CD14-positive monocyte (primary cell): Measurements from ENCODE around the gene RANGRF.

DNA sequence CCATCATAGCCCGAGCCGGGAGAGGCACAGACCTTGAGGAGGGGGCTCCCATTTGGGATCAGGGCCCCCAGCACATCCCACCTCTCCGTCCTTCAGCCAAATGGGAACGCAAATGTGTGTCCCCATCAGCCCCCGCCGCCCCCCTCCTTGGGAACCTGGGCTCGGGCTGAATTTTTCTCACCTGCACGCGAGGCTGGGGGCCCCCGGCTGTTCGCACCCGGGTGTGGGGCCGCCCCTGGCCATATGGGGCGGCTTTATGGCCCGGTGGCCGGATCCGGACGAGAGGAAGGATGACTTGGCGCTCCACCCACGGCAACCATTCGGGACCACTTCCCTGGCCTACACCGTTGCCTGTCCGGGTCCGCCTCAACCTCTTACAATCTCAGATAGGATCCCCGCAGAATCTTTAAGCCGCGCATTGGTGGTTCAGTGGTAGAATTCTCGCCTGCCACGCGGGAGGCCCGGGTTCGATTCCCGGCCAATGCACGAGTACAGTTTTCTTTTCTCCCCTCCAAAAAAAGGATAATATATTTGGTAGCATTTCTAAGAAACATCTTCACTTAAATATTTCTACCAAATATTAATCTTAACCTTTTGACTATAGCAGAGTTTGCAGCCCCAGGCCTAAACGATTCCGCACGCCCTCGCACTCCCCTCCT, 1.6 kb upstream of the HES7 start:
- CAGE, long polyA plus RNA: no peak

DNA sequence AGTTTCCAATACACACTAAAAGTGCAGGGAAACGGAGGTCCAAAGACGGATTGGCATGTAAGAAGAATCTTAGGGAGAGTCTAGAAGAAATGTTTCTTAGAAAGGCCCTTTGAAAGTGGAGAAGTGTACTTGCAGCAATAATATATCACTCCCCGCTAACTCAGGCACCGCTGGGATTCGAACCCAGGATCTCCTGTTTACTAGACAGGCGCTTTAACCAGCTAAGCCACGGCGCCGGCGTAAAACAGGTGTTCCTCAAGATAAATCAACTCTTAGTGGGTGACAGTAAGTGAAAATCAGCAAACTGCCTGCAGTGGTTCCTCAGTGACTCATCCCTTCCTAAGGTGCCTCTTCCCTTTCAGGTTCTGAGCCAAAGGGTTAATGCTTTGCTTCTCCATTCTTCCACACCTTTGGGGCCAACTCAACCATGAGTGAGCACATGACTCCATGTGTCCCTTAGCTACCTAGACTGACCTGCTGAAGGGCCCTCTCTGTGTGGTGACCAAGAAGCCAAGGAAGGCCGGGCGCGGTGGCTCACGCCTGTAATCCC, 12.8 kb downstream of the PER1 start:
- CAGE, long polyA plus RNA: no peak

DNA sequence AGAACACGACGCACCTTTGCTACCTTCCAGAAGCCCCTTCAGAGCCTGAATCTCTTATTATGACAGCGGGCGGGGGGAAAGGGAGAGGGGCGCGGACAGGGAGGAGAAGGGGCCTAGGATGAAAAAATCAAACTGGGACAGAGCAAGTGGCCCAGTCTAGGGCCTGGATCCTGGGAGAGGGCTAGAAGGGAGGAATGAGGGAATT, 2.5 kb upstream of the PER1 start:
- CAGE, long polyA plus RNA: no peak

DNA sequence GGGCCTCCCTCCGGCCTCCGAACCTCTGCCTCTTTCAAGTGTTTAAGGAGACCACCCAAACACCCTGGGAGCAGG, 3.6 kb upstream of the PER1 start:
- CAGE, long polyA plus RNA: no peak

DNA sequence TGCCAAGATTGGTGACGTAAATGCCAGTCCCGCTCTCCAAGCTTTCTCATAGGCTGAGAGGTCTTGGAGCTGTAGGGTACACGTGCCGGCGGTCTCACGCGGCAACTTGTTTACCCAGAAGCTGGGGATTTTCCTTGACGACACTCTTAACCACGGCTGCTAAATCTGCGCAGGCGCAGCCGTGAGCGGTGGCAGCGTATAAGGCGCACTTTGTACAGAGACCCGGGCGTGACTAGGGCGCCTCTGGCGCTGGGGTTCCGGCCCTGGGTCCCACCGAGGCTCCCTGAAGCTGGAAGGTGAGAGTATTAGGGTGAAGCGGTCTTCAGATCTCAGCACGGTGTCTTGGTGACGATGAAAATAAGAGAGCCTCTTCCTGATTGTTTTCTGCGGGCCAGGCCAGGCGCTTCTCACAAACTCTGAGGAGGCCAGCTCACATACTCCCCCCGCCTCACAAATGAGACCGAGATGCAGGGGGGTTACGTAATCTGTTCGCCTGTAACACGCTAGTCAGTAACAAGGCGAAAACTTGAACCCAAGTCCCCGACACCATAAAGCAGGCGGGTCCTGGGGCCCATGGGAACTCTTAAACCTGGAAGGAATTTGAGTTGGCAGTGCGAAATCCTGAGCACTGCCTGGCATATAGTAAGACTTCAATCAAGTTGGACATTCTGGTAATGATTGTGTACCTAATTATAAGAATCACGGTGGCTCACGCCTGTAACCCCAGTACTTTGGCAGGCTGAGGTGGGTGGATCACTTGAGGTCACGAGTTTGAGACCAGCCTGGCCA, 4.6 kb upstream of the PER1 start:
- CAGE, long polyA plus RNA: no peak

GRCh38 chr17:8161168-8161940, 1.4 kb downstream of the VAMP2 start:
- CAGE, long polyA plus RNA: no peak

GRCh38 chr17:8186960-8188304, 2.5 kb downstream of the BORCS6 start:
- CAGE, long polyA plus RNA: no peak

- CAGE, long polyA plus RNA: no peak
Observed at GRCh38 chr17:8249458-8249774, 327 bp downstream of the PFAS start.

DNA sequence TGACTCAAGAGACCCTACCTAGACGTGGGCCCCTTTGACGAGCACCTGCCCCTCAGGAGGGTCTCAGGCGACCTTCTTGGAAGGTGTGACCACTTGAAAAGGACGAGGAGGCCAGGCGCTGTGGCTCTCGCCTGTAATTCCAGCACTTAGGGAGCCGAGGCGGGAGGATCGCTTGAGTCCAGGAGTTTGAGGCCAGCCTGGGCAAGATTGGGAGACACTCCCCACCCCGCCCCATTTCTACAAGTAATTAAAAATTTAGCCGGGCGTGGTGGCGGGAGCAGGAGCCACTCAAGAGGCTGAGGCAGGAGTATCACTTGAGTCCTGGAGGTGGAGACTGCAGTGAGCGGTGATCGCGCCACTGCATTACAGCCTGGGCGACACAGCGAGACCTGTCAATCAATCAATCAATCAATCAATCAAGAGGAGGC, 412 bp upstream of the RANGRF start:
- CAGE, long polyA plus RNA: no peak

- CAGE, long polyA plus RNA: start-site peak on the plus strand at chr17:8288650-8288698, 98 and 195 reads in 2 replicates
Observed at GRCh38 chr17:8288472-8289557, at the start of gene RANGRF. Gene RANGRF (plus strand): TSS chr17:8288670.

DNA sequence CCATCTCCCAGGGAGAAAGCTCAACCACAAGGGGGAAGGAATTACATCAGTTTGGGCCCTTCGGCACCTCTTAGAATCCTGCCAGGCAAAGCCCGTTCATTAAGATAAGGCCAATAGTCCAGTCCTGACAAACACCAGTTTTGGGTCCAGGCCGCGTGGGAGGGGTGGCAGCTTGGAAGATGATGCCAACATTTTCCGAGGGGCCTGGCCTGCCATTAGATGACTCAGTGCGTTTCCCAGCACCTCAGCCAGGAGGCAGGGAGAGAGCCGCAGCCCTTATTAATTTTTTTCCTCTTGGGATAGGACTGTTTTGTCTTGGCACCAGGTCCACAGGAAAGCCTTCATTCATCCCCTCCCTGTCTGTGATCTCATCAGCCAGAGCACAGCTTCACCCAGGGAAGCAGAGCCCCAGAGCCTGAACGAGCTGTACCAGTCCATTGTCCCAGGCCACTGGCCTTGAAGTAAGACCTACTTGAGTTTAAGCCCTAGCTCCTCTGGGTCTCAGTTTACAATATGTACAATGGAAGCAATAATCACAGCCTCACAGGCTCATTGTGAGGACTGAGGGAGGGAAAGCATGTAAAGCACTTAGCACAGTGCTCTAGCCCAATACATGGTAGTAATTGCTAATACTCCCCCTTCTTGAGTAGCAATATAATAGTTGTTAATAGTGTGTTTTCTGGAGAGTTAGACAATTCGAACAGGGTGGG, 4.6 kb upstream of the NDEL1 start:
- CAGE, long polyA plus RNA: no peak

DNA sequence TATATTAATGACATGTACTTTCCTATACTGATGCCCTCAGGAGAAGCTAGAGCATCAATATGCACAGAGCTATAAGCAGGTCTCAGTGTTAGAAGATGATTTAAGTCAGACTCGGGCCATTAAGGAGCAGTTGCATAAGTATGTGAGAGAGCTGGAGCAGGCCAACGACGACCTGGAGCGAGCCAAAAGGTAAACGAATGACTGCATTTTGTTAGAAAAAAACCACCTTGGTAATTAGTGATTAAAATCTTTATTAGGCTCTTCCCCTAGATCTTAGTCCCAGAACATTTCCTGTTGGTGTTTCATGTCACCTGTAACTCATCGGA, 11.0 kb downstream of the NDEL1 start:
- CAGE, long polyA plus RNA: no peak

DNA sequence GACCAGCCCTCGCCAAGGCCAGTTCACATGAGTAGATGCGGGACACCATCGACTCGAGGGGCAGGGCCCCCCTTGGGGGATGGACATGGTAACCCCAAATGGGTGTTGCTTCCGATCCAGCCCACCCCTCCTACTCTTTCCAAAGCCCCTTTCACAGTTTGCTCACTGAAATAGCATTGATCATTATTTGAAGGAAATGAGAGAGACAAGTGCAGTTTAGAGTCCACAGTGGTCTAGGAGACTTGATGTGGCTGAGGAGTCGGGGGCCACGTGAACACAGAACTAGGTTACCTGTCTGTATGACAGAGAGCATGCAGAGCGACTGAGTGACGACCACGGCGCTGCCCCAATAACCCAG, 39.4 kb downstream of the NDEL1 start:
- CAGE, long polyA plus RNA: no peak

GRCh38 chr17:8480149-8480820, 44.6 kb downstream of the NDEL1 start:
- CAGE, long polyA plus RNA: no peak

DNA sequence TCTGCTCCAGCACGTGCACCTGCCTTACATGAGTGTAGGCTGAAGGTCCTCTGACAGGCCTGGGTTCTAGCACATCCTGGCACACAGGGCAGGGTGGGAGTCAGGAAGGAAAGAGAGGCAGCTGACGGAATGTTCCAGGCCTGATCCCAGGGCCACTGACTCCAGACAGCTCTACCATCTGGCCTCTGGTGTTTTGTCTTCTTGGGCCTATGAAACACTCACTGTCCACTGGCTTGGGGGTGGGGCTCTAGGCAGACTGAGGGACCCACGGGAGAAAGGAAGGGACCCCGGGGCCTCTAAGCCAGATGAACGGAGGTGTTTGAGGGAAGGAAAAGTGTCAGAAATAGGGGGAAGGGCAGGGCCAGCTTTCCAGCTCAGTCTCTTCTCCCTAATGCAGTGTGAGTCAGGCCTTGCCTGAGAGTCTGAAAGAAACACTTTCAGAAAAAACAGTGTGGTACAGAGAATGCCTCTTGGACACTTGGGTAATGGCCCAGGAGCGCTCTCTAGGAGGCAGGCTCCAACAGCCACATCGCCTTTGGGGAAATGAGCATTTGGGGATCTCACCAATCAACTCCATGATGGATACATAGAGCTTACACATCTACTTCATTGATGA, 46.8 kb downstream of the NDEL1 start:
- CAGE, long polyA plus RNA: no peak

- CAGE, long polyA plus RNA: no peak
Observed at GRCh38 chr17:8488226-8488752, 52.6 kb downstream of the NDEL1 start.

GRCh38 chr17:8606612-8606842, 24.0 kb downstream of the MYH10 start:
- CAGE, long polyA plus RNA: no peak

- CAGE, long polyA plus RNA: no peak
Observed at GRCh38 chr17:8629047-8630293, 1.1 kb downstream of the MYH10 start.

DNA sequence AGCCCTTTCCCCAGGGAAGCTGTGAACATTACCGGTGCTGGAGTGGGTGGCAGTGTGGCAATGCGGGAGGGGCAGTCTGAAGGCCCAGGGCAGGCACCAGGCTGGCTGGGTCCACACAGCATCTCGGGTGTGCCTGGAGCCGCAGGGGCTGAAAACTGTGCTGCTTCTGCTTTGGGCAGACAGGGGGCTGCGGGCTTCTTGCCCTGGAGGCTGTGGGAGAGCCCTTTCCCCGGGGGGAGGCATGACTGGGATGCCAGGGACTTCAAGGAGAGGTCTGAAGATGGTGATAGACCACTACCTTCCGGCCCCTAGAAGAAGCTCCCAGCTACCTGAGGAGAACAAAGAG, 6.7 kb upstream of the PIK3R6 start:
- CAGE, long polyA plus RNA: no peak

GRCh38 chr17:8941221-8941978, 24.1 kb downstream of the PIK3R5 start:
- CAGE, long polyA plus RNA: no peak